ENCODE measurements around the genes TELO2, NHERF2 and RAB26.

DNA sequence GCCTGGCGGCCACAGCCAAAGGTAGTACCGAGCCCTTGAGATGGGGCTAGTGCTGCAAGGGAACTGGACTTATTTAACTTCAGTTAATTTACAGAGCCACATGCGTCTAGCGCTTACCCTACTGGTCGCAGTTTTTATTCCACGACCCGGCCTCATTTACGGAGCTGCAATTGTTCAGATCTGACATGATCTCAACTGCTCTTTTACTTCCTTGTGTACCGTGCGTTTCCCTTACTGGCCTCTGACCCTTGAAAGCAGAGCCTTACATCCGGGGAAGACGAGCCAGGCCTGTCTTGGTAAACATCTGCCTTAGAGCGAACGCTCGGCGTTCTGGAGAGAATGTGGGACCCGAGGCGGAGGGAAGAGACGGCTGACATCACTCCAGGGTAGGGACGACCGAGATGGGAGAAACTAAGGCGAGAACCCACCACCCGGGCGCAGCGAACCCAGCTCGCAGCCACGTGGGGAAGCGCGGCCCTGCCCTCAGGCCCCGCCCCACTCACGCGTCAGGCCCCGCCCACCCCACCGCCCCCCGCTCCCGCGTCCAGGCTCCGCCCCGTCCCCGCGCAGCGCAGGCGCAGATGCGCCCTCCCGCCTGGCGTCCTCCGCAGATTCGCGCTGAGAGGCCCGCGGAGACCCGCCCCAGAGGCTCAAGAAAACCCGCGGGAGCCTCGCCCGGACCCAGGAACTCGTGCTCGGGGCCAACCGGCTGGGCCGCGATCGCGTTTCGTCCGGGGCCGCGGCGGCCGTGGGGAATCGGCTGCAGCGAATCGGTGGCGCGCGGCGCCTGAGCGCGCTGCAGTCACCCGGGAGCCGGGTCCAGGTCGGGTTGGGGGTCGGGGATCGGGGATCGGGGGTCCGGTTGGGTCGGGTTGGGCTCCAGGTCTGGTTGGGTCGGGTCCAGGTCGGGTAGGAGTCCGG is at the start of gene TELO2:
TSS of gene TELO2 (plus strand) at position 578 of the 921 bp plus-strand sequence.
- PRO-cap: bidirectional peak, plus-strand start at position 257 of the sequence, minus-strand start at position 243 of the sequence; bidirectional peak, plus-strand start at position 684 of the sequence, minus-strand start at position 479 of the sequence

GRCh38 chr16:1559331-1559923 is 26.0 kb downstream of the TMEM204 start:
- PRO-cap: no peak

DNA sequence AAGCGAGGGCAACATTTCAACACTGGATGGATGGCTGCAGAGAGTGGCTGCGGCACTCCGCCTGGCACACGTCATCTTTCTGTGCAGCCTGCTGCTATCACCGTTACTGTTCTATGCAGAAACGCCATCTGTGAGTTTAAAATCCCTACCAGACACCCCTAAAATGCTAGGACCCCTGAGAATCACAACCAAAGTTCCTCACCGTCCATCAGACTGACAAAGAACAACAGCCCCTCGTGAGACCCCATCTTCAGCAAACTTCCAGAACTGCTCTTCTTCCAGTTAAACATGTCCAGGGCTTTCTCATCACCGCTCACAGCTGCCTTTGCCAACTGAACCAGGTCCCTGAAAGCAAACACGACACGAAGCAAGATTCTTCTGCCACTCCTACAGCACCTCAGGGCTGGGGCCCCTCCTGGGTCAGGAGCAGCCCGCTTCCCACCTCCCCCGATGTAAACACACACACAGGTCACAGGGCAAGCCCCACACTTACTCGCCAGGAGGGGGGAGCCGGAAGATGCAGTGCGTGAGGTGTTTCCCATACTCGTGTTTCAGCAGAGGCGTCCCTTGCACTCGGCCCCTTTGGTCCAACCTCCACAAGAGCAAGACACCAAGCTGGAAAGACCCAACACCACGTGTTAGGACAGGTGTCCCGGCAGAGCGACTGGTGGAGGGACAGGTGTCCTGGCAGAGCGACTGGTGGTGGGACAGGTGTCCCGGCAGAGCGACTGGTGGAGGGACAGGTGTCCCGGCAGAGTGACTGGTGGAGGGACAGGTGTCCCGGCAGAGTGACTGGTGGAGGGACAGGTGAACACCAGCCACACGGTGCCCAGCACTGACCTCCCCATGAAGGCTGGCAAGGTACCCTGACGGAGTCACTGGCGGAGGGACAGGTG is 19.6 kb downstream of the IFT140 start:
- PRO-cap: no peak

DNA sequence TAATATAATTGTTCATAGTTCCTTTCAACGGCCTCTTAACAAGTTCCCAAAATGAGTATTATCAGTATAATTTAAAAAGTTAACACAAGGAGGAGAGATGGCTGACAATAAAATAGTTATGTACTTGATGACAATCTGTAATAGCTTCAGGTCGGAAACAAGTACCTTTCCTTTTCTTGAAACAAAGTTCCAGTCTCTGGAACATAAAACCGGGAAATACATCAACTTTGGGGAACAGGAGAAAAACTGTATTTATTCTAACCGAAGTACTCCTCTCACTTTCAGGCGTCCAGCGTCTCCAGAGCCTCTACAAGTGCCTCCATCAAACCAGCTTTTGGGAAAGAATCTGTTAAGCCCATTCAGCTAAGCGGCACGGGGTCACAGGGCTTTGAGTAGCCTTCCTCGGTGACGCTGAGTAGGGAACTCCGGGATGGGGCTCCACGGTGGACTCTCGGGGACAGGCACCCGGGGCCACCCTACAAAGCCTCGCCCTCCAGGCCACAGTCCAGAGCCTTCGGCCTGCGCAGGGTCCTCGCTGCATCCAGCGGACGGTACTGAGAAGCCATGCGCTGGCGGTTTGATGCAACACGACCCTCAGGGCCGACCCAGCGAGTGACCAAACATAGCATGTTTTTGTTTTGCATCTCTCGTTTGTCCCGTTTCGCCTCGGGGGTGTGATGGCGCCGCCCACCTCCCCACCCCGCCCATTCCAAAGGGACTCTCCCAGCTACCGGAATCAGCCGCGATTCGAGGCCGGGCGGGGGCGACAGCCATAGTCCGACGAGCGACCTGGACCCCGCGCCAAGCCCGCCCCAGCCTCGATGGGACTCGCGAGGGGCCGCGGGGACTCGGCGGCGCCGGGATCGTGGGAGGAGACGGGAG is 1.9 kb downstream of the IFT140 start:
- PRO-cap: bidirectional peak, plus-strand start at position 381 of the sequence, minus-strand start at position 336 of the sequence; bidirectional peak, plus-strand start at position 750 of the sequence, minus-strand start at position 618 of the sequence

- PRO-cap: no peak
These were observed 606 bp downstream of the CRAMP1 start for GRCh38 chr16:1612733-1613199.

DNA sequence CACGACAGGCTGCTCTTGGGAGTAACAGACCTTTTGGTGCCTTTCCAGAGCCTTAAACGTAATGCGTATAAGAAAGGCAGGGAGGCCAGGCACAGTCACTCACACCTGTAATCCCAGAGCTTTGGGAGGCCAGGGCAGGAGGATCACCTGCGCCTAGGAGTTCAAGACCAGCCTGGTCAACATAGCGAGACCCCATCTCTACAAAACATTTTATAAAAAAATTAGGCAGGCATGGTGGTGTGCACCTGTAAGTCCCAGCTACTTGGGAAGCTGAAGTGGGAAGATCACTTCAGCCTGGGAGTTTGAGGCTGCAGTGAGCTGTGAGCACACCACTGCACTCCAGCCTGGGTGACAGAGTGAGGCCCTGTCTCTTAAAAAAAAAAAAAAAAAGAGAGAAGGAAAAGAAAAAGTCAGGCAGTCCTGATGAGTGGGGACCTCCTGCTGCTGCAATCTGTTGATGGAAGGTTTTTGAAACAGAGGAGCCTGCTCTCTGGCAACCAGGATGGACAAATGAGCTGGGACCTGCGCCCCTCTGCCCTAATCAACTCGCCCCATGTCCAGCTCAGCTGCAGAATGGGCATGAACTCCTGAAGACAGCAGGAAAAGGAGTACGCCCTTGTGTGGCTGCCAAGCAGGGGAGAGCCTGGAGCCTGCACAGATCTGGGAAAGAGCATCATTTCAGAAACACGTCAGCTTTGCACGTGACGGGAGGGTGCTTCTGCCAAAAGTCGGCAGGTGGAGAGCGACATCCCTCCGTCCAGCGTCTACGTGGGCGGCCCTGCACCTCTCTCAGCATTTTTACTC is 18.8 kb downstream of the NME3 start:
- PRO-cap: no peak

GRCh38 chr16:1770000-1771049 is 1.0 kb downstream of the NME3 start:
- PRO-cap: bidirectional peak, plus-strand start at chr16:1770655, minus-strand start at chr16:1770524

DNA sequence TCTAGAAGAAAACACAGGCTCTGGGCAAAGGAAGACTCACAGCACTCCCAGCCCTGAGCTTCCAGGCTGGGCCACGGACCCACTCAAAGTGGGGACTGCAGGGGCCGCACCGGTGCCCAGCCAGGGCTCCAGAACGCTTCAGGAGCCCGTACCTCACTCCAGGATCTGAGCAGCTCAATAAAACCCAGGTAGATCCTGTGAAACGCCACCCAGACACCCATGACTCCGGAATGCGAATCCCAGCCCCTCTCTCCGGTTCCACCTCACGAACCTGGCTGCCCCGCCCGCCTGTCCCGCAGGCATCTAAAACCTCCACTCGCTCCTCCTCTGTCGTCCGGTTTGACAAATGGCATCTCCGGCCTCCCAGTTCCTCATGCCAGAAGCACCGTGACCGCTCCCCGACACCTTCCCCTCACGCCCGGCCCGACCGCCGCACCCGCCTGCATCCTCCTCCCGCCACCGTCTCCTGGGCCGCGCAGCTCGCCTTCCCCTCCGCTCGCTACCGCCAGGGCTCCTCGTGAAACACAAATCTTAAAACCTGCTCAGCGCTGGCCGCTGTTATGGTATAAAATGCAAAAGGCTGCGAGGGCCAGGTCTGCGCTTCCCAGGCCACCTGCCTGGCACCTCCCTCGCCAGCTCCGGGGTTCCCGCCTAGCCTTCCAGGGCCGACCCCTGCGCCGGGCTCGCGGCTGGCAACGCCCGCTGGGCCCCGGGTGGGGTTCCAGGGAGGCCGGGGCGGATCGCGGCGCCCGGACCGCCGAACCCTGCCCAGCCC is 689 bp downstream of the SPSB3 start:
- PRO-cap: bidirectional peak, plus-strand start at position 379 of the sequence, minus-strand start at position 157 of the sequence; bidirectional peak, plus-strand start at position 561 of the sequence, minus-strand start at position 465 of the sequence

DNA sequence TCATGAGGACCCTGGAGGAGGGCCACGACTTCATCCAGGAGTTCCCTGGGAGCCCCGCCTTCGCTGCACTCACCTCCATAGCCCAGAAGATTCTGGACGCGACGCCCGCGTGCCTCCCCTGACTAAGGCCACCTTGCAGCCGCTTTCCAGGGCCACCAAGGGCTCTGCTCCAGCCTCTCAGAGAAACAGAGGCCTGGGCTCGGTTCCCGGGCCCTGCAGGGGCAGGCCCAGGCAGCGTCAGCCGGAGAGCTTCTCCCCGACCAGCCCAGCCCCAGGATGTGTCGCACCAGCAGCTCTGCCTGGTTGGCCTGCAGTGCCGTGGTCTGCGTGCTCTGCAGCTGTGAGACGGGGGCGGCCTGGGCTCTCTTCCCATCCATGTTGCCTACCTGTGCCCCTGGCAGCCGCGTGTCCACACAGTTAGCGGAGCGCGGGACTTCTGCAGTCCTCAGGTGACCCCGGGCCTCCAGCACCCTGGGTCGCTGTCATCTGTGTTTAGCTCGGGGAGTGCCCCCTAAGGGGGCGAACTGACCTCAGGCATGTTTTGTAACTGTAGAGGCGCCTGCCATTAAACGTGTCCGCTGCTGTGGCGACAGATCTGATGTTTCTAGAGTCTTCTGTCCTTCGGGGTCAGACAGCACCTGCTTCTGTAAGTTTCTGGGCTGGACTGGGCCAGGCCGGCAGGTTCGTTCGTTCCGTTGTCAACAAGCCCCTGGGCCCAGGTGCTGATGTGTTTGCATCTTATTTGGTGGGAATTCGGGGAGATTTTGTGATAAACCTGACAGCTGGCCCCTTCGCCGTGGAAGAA is 4.7 kb downstream of the IGFALS start:
- PRO-cap: no peak

GRCh38 chr16:1819585-1820085 is 7.0 kb downstream of the HAGH start:
- PRO-cap: no peak

DNA sequence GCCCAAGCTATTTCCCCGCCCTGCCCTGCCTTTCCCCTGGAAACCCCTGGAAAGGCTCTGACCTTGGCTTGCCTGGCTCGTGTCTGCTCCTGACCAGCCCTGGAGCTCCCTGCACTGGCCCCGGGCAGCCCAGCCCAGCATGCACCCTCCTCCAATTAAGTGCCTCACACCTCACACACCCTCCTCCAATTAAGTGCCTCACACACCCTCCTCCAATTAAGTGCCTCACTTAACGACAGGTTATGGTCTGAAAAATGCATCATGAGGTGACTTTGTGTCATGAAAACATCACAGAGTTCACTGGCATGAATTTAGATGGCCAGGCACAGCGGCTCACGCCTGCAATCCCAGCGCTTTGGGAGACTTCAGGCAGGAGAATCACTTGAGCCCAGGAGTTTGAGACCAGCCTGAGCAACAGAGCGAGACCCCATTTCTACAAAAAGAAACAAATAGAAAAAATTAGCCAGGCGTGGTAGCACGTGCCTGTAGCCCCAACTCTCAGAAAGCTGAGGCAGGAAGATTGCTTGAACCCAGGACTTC is 13.6 kb downstream of the HS3ST6 start:
- PRO-cap: no peak

- PRO-cap: unidirectional peak, plus-strand start at chr16:2026902
These were observed at the start of gene NHERF2 for GRCh38 chr16:2026438-2027569. TSS of gene NHERF2 (plus strand) at chr16:2026902.

DNA sequence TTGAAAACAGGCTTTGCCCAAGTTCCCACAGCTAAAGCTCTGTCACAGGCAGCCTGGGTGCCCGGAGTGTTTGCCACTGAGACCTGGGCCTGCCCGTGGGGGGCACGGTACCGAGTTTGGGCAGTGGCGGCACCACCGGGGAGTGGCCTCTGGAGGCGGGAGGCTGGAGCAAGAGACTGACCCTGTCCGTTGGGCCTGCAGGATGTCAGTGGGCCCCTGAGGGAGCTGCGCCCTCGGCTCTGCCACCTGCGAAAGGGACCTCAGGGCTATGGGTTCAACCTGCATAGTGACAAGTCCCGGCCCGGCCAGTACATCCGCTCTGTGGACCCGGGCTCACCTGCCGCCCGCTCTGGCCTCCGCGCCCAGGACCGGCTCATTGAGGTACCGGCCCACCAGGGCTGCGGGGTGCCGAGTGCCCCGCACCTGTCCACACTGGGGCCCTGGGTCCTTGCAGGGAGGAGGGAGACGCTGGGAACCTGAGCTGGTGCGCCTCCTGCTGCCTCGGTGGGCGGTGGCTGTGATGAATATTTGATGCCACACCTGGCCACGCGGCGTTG is 9.5 kb downstream of the NHERF2 start:
- PRO-cap: no peak

DNA sequence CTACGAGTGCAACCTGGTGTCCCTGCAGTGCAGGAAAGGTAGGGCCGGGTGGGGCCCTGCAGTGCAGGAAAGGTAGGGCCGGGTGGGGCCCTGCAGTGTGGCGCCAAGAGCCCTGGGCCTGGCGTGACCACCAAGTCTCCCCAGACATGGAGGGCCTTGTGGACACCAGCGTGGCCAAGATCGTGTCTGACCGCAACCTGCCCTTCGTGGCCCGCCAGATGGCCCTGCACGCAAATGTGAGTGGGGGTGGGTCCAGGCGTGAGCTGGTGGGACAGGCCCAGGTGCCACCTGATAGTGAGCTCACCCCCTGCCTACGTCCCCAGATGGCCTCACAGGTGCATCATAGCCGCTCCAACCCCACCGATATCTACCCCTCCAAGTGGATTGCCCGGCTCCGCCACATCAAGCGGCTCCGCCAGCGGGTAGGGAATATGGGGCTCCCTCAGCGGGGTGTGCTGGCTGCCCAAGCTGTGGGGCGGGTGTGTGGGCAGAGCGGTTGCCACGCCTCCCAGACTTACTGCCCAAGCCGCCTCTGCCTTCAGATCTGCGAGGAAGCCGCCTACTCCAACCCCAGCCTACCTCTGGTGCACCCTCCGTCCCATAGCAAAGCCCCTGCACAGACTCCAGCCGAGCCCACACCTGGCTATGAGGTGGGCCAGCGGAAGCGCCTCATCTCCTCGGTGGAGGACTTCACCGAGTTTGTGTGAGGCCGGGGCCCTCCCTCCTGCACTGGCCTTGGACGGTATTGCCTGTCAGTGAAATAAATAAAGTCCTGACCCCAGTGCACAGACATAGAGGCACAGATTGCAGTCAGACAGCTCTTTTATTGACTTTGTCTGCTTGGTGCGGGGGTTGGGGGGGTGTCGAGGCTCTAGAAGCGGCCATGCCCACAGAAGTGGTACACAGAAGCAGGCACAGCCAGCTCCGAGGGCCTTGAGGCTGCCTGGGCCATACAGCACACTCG is 40.4 kb downstream of the TSC2 start:
- PRO-cap: no peak

DNA sequence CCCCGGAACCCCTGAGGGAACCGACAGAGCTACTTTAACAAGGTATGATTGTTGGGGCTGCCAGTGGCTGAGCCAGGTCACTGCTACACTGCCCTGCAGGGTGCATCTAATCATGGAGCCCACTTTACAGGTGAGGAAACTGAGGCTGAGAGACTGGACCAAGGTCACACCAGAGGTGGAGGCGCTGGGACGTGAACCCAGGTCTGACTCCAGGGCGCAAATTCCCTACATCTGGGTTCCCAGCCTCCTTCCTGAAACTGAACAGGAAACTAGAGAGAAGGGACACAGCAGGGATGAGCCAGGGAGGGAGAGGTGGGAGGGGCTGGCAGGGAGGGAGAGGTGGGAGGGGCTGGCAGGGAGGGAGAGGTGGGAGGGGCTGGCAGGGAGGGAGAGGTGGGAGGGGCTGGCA is 8.1 kb downstream of the PKD1 start:
- PRO-cap: unidirectional peak, minus-strand start at position 259 of the sequence

GRCh38 chr16:2133773-2134121 is 2.0 kb downstream of the PKD1 start:
- PRO-cap: no peak

DNA sequence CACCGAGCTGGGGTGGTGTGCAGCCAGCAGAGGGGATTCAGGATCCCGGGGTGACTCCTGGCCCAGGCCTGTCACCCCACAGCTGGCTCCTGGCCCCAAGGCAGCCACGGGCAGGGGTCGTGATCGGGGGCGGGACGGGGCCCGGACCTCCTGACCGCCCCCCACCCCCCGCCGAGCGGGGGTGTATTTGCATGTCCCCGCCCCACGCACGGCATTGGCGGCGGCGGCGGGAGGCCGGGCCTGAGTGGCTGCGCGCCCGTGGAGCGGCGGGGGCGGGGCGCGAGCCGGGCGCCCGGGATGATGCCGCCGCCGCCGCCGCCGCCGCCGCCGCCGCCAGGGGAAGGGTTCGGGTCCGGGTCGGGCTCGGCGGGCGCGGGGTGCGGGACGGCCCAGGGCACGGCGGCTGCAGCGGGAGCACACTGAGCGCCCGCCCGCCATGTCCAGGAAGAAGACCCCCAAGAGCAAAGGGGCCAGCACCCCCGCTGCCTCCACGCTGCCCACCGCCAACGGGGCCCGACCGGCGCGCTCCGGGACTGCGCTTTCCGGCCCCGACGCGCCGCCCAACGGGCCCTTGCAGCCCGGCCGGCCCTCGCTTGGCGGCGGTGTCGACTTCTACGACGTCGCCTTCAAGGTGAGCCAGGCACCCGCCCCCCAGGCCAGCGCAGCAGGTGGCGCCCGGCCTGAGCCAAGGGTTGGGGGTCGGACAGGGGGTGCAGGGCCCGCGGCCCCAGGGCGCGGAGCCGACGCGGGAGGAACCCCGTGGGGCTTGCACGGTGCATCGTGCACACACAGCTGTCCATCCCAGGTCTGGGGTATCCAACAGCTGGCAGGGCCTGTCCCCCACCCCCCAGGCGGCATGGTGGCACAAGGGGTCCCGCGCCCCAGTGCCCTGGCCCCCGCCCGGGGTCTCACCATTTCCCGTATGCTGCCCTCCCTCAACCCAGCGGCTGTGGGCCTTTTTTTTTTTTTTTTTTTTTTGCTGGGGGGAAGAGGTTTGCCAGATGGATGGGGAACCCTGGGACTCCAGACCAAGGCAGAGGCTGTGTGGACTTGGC is at the start of gene RAB26:
TSS of gene RAB26 (plus strand) at position 278 of the 1,055 bp plus-strand sequence.
- PRO-cap: bidirectional peak, plus-strand start at position 342 of the sequence, minus-strand start at position 121 of the sequence; bidirectional peak, plus-strand start outside the sequence, minus-strand start at position 924 of the sequence

GRCh38 chr16:2150692-2151622 is 2.5 kb downstream of the RAB26 start:
- PRO-cap: bidirectional peak, plus-strand start at chr16:2150772, minus-strand start at chr16:2150403; bidirectional peak, plus-strand start at chr16:2151031, minus-strand start at chr16:2150859; bidirectional peak, plus-strand start at chr16:2151501, minus-strand start at chr16:2151218

DNA sequence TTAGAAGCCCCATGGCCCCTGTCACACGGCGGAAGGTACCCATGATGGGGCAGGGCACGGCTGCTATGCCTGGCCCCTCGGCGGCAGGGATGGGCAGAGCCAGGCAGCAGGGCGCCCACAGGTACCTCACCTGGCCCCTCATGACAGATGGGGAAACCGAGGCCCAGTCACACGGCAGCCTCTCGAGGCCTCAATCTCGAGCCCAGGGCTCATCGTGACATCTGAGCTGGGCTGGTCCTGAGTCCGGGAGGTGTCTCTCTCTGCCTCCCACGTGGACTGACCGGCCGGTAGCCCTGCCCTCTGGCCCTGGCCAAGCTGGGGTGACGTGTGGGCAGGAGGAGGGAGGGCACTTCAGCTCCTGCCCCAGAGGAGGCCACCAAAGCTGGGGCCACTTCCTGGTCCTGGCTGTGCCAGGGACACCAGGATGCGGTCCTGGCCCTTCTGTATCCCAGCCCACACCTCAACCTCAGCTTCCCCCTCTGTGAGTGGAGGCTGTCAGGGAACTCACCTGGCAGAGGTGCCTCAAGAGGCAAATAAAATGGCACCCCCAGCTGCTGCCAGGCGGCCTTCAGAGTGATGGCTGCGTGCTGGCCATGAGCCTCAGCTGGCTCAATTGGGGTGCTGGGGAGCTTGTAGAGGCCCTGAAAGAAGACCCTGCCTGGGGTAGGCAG is 11.7 kb downstream of the TRAF7 start:
- PRO-cap: no peak

DNA sequence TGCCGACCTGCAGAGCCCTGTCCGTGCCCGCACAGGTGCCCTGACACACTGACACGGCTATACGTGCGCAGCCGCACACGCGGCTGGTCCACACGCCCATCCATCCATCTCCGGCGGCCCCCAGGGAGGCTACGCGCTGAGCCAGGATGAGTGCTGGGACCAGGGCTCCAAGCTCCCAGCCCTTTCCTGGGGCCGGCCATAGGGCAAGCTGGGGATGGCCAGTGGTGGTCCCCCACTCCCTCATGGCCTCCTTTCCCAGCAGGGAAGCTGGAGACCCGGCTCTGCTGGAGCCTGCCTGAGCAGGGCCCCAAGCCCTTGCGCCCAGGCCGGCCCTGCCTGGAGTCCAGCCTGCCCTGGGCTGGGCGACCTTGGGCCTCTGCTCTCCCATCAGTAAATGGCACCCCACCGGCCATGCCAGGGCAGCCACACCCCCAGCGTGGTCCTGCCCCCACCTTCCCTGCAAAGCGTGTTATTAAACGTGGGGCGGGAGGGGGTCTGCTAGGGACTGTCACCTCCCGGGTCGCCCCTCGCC is 938 bp downstream of the CASKIN1 start:
- PRO-cap: no peak